H1 (cell line): Measurements from ENCODE around the gene NPL.

GRCh38 chr1:182460504-182460995 lies 10.6 kb downstream of the RGSL1 start:
- RRBS: no CpG with 5 or more reads among the region's 1 CpG
CAGE:
- cytosol, long polyA plus RNA: no peak
- long polyA plus RNA: no peak
- nucleus, long polyA plus RNA: no peak

DNA sequence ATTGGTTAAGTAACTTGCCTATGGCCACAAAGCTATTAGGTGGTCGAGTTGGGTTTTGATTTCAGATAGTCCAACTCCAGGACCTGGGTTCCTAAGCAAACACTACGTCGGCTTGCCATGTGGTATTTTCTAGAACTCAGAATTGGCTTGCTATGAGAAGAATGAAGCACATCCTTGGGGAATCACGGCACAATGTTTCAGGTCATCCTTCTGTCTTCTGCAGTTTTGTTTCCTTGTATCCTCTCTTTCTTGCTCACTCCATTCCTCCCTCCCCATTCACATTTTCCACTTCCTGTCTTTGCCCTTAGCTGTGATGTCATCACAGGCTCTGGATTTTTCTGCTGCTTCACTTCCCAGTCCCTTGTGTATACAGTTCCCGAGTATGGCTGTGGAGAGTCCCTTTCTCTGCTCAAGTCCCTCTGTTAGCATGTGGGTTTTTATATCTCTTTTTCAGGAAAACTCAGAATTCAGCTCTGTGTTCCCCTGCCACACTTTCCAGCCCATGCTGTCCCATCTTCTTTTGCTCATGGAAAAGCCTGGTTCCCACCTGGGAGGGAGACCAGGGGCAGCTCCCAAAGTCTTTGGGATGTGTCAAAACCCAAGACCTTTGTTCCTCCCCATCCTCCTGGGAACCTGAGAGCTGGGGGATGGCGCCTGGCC lies 4.7 kb upstream of the RGS16 start:
- RRBS: no CpG with 5 or more reads among the region's 6 CpGs
CAGE:
- cytosol, long polyA plus RNA: no peak
- long polyA plus RNA: no peak
- nucleus, long polyA plus RNA: no peak

GRCh38 chr1:182629696-182630080 lies 25.5 kb upstream of the RGS16 start:
- RRBS: no CpG with 5 or more reads among the region's 3 CpGs
CAGE:
- cytosol, long polyA plus RNA: no peak
- long polyA plus RNA: no peak
- nucleus, long polyA plus RNA: no peak

DNA sequence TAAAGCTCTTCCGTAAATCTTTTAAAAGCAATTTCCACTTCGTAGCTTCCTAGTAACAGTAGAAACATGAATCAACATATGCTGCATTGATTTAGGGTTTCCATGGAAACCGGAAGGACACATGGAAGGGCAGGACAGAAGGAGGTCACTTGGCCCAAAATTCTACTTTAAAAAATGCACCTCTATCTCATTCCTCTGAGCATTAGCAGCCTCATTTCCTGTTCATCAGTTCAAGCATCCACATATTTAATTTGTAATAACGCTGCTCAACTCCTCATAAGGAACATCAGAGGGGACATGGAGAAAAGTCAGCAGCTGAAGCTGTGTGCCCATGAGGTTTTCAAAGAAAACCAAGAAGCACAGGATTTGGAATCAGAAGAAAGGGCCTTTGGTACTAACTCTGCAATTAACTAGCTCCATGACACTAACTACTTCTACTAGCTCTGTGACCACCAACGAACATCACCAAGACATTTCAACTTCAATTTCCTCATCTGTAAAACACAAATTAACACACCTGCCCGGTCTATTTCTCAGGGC lies 7.9 kb downstream of the RGS8 start:
- RRBS: no CpG with 5 or more reads among the region's 6 CpGs
CAGE:
- cytosol, long polyA plus RNA: no peak
- long polyA plus RNA: no peak
- nucleus, long polyA plus RNA: no peak

- RRBS: 1% methylated on average over 28 of the region's 94 CpGs
CAGE:
- cytosol, long polyA plus RNA: no peak
- long polyA plus RNA: no peak
- nucleus, long polyA plus RNA: start-site peak on the plus strand at chr1:182789773-182789778, 100 reads
Measured at GRCh38 chr1:182789089-182790106, at the start of gene NPL. Gene NPL, plus strand, starts transcription at chr1:182789773.

DNA sequence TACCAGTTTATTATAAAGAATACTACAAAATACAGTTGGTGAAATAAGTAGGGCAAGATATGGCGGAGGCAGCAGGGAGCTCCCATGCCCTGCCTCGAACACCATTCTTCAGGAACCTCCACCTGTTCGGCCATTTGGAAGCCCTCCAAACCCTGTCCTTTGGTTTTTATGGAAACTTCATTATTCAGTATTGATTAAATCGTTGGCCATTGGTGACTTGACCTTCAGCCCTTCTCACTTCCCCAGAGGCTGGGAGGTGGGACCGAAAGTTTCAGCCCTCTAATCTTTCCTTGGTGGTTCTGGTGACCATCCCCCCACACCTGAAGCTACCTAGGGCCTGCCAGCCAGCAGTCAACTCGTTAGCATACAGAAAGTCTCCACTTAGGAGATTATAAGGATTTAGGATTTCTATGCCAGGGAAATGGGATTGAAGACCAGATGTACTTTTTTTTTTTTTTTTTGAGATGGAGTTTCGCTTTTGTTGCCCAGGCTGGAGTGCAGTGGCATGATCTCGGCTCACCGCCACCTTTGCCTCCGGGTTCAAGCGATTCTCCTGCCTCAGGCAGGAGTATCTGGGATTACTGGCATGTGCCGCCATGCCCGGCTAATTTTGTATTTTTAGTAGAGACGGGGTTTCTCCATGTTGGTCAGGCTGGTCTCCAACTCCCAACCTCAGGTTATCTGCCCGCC lies 6.8 kb downstream of the DHX9 start:
- RRBS: no CpG with 5 or more reads among the region's 15 CpGs
CAGE:
- cytosol, long polyA plus RNA: no peak
- long polyA plus RNA: no peak
- nucleus, long polyA plus RNA: no peak

GRCh38 chr1:182890677-182891455 lies 51.7 kb downstream of the DHX9 start:
- RRBS: no CpG with 5 or more reads among the region's 7 CpGs
CAGE:
- cytosol, long polyA plus RNA: no peak
- long polyA plus RNA: no peak
- nucleus, long polyA plus RNA: no peak

DNA sequence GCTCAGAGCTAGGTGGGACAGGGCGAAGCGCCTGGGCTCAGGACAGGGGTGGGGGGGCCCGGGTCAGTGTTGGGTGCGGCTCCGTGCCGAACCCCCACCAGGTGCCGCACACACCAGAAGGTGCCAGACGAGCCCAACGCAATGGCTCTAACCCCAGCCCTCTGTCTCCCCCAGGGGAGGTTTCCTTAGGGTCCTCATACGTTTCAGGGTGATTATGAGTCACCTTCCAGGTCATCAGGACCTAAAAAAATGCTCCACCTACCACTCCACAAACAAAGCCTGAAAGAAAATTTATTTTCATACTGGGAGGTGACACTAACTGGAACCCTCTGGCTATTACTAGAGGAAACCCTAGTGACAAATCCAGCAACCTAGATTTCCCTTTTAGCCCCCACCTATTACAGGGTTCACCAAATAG lies 414 bp upstream of the SHCBP1L start:
- RRBS: no CpG with 5 or more reads among the region's 10 CpGs
CAGE:
- cytosol, long polyA plus RNA: no peak
- long polyA plus RNA: no peak
- nucleus, long polyA plus RNA: no peak

DNA sequence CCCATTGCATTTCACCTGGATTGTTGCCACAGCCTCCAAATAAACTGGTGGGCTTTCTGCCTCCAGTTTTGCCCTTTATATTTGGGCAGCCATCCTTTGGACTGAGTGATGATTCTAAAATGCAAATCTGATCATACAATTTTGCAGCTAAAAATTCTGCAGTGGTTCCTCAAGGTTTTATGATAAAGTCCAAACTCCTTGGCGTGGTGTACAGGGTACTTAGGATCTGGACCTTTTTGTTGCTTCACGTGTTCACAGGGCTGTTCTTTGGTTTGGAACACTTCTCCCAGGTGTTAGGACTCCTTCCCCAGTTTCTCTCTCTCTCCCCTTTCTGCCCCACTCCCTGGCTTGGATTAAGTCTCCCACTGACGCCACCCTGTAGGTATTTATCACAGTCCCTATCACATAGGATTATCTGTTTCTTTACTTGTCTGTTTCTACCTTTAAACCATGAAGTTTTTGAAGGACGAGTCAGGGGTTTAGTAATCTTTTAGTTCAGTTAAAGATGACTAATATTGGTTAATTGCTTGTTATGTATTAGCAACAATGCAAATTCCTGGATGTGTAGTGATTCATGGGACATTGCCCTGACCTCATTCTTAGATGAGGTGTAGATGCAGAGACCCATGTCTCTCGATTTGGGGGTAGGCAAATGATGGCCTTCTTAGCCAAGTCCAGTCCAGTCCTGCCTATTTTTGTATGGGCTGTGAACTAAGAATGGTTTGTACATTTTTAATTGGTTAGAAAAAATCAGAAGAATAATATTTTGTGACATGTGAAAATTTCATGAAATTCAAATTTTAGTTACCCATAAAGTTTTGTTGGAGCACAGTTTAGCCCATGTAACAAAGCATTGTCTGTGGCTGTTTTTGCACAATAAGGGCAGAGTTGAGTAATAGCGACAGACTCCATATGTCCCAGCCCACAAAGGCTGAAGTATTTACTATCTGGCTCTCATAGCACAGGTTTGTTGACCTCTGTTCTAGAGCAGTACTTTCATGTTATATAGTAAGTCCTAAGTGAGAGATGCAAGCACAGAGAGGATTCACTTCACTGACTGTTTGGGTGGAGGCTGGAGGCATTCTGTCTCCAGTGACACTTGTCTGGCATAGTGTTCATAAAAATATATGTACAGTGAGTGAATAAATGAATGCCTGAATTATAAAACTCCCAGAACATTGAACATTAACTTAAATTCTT lies 6.5 kb downstream of the LAMC1 start:
- RRBS: no CpG with 5 or more reads among the region's 6 CpGs
CAGE:
- cytosol, long polyA plus RNA: no peak
- long polyA plus RNA: no peak
- nucleus, long polyA plus RNA: no peak

GRCh38 chr1:183568197-183568805 lies 22.0 kb downstream of the NCF2 start:
- RRBS: no CpG with 5 or more reads among the region's 9 CpGs
CAGE:
- cytosol, long polyA plus RNA: no peak
- long polyA plus RNA: no peak
- nucleus, long polyA plus RNA: no peak

- RRBS: no CpG with 5 or more reads among the region's 7 CpGs
CAGE:
- cytosol, long polyA plus RNA: no peak
- long polyA plus RNA: no peak
- nucleus, long polyA plus RNA: no peak
Measured at GRCh38 chr1:183576559-183577011, 13.7 kb downstream of the NCF2 start.

- RRBS: no CpG with 5 or more reads among the region's 3 CpGs
CAGE:
- cytosol, long polyA plus RNA: no peak
- long polyA plus RNA: no peak
- nucleus, long polyA plus RNA: no peak
Measured at GRCh38 chr1:183871602-183871984, 66.7 kb downstream of the RGL1 start.

- RRBS: no CpG with 5 or more reads among the region's 8 CpGs
CAGE:
- cytosol, long polyA plus RNA: no peak
- long polyA plus RNA: no peak
- nucleus, long polyA plus RNA: no peak
Measured at GRCh38 chr1:183873244-183874151, 68.6 kb downstream of the RGL1 start.

- RRBS: no CpG with 5 or more reads among the region's 1 CpG
CAGE:
- cytosol, long polyA plus RNA: no peak
- long polyA plus RNA: no peak
- nucleus, long polyA plus RNA: no peak
Measured at GRCh38 chr1:183898743-183899133, 93.8 kb downstream of the RGL1 start.

DNA sequence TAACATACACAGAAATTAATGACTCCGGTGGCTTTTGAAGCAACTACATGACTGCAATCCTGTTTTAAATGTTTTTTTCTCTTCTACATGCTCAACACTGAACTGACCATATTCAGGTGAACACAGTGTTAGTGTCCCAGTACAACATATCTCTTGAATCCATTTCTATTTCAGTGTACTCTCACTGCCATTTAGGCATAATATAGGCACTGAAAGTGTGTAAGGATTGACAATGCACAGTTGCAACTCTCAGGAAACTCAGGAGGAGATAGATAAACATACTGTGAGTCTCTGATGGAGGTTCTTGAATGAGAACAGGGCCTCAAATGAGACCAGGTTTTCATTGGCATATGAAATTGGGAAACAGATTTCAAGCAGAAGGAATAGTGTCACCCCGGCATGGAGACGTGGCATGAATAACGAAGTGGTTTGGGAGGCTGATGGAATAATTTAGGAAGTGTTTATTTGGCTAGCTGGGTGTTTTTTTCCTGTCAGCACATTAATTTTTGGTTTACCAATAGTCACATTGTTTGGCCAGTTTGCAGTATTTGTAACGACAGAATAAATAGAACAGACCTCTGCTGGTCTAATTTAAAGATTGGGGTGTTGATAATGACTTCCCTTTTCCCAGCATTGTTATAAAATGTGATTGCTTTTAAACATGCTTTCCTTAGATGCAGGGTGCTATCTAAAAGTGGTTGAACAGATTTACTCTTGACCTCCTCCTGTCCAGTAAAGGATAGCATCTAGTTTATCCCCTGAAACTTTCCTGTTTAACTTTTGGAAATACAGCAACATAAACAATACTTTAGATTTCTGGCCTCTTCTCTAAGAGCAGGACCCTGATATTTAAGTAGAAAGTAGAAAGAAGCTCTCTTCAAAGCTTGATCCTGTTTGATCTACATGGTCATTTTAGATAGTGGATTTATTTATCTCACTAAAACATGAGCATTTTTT lies 132.0 kb downstream of the C1orf21 start:
- RRBS: no CpG with 5 or more reads among the region's 5 CpGs
CAGE:
- cytosol, long polyA plus RNA: no peak
- long polyA plus RNA: no peak
- nucleus, long polyA plus RNA: no peak

DNA sequence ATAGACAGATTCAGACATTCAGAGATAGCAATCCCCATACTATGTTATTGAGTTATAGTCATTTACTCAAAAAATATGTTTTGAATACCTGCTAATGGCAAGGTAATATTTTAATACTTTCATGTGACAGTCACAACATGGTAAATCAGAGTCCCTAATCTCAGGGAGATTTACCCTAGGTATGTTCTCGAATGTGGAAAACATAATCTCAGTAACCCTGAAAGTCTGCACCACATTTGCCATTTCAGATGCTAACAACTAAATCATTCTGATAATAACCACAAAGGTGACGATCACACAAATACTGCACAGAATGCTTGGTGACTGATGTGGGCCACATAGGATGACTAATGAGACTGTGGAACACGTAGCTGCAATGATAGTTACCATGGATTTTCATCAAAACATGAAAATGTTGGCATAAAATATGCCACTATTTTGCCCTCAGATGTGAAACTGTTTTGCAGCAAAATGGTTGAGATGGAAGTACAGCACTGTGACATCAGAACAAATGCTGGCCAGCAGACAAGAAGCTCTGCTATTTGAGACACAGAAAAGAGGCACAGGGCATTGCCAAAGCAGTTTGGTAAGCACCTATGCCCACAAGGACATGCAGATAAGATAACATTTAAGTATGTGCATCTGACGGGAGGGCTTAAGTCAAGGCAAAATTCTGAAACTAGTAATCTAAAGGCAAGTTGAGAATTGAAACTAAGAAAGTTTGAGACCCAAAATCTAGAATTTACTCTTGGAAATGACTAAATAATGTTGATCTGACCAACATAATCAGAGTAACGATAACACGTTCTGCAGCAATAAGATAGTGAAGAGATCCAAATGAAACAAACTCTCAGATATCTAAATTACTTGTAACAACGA lies 83.8 kb downstream of the NIBAN1 start:
- RRBS: no CpG with 5 or more reads among the region's 7 CpGs
CAGE:
- cytosol, long polyA plus RNA: no peak
- long polyA plus RNA: no peak
- nucleus, long polyA plus RNA: no peak

DNA sequence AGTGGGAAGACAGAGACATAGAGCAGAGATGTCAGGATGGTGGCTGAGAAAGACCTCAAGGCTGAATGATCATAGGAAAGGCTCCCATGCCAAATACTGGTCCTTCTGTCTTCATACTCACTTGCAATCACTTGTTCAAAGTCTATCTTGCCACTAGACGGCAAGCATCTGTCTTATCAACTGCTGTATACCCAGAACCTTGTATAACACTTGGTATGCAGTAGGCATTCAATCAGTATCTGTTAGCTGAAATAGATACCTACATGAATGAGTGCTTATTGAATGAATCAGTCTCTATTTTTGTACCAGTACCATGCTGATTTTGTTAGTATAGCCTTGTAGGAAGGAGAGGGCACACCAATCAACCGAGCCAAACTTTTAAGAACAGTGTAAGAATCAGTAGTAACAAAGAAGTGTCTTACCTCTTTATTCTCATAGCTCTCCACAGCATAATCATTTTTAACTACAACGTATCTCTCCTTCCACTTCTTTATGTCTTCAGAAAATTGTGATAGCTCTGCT lies 80.6 kb downstream of the NIBAN1 start:
- RRBS: no CpG with 5 or more reads among the region's 3 CpGs
CAGE:
- cytosol, long polyA plus RNA: no peak
- long polyA plus RNA: no peak
- nucleus, long polyA plus RNA: no peak

DNA sequence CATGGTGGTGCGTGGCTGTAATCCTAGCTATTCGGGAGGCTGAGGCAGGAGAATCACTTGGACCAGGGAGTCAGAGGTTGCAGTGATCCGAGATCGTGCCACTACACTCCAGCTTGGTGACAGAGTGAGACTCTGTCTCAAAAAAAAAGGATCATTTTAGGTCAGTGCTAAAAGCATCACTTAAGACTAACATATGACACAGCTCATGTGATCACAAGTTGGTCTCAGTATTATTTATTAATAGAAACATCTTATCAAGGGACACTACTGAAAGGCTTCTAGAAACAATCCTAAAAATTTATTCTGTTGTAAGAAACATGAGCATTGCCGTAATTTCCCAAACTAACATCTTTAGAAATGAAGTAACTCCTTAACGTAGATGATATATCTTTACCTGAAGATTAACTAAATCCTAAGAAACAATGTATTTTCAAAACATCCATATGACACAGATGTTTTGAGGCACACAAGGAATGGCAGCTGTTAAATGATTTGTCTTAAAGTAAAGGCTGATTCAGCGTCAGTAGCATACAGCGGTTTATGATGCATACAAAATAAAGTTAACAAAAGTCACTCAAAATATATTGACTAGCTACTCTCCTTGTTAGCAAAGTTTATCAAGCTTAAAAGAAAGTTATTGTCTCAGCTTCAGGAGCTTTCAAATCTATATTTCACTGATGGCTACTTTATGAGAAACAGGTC lies 2.6 kb downstream of the NIBAN1 start:
- RRBS: no CpG with 5 or more reads among the region's 8 CpGs
CAGE:
- cytosol, long polyA plus RNA: no peak
- long polyA plus RNA: no peak
- nucleus, long polyA plus RNA: no peak

DNA sequence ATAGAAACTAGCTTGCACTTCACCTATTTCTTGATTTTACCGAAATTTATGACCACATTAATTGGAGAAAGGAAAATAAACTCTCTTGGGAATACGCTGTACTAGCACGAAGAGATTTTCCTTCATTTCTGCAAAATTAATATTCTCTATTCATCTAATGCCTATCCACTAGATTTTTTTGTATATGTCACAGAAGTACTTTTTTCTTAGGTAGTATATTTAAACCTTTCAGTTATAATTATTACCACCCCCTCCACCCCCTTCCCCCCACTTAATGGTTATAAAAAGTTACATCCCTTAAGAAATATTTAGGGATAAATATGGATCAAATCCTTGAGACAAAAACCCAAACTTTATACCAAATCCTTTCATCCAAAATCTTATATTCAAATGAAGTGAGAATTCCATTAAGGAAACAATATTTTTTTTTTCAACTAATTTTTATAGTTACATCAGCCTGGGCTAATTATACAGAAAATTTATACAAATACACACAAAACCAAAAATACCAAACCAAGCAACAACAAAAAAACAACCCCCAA lies 38.1 kb downstream of the TRMT1L start:
- RRBS: no CpG with 5 or more reads among the region's 3 CpGs
CAGE:
- cytosol, long polyA plus RNA: no peak
- long polyA plus RNA: no peak
- nucleus, long polyA plus RNA: no peak

DNA sequence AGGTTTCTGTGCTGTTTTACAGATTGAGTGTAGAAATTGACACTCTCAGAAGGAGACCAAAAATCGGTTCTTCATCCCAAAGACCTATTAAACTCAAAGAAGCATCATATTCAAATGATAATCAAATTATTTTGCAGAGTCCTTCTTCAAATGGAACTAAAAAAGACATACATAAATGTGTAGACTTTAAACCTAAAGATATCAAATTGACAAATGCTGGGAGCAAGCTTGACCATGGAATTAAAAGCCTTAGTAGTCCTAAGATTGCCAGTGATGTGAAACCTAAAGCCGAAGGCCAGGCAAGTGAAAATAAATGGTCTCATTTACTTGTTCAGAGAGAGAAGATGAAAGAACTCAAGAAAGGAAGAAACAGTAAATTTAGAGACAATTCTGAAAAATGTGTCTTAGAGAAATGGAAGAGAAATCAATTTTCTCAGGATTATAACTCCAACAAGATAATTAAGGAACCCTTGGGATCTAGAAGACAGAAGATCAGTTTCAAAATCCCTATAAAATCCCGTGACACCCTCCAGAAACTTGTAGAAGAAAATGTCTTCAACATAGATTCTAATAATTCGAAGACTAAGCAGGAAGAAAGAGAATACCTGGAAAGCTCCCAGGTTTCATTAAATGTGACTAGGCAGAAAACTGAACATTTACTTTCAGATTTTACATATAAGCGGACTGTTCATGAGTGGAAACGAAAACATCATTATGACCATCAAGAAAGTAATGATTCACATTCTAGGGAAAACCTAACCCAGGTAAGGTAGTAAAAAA lies 17.6 kb downstream of the SWT1 start:
- RRBS: no CpG with 5 or more reads among the region's 6 CpGs
CAGE:
- cytosol, long polyA plus RNA: no peak
- long polyA plus RNA: no peak
- nucleus, long polyA plus RNA: no peak